H1 (cell line): ENCODE measurements around a stretch of chr13.

- RRBS, result no CpG with 5 or more reads among the region's 5 CpGs
CAGE:
- cytosol, long polyA plus RNA, result no peak
- long polyA plus RNA, result no peak
- nucleus, long polyA plus RNA, result no peak
Observed at GRCh38 chr13:42985789-42986316, 6.2 kb downstream of the EPSTI1 start.

- RRBS, result no CpG with 5 or more reads among the region's 8 CpGs
CAGE:
- cytosol, long polyA plus RNA, result no peak
- long polyA plus RNA, result no peak
- nucleus, long polyA plus RNA, result no peak
Observed at GRCh38 chr13:43045288-43045635, 21.9 kb downstream of the DNAJC15 start.

DNA sequence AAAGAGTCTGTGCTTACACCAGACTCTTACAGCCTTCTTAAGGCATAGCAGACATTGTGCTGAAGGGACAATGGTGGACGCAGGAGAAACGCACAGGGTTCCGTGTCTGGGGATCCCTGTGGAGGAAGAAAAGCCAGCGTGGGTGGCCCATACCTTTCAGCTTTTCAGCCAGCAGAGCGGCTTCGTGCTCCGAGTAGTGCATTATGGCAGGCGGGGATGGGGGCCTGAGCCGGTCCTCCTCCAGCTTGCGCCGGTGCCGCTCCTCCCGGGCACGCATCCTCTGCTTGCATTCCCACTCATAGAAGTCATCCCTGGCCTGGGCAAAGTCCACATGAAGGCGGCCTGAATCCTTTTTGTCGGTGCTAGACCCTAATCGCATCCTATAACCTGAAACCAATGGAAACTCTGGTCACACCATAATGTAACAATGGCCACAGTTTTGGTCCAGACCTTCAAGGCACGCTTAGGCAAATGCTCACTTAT, 332.4 kb downstream of the DNAJC15 start:
- RRBS, result no CpG with 5 or more reads among the region's 18 CpGs
CAGE:
- cytosol, long polyA plus RNA, result no peak
- long polyA plus RNA, result no peak
- nucleus, long polyA plus RNA, result no peak

GRCh38 chr13:43862095-43862864, 17.3 kb downstream of the CCDC122 start:
- RRBS, result no CpG with 5 or more reads among the region's 2 CpGs
CAGE:
- cytosol, long polyA plus RNA, result no peak
- long polyA plus RNA, result no peak
- nucleus, long polyA plus RNA, result start-site peak on the minus strand at chr13:43862222-43862737, 15 reads

GRCh38 chr13:44045141-44045496, 115.9 kb downstream of the SMIM2 start:
- RRBS, result no CpG with 5 or more reads among the region's 3 CpGs
CAGE:
- cytosol, long polyA plus RNA, result no peak
- long polyA plus RNA, result no peak
- nucleus, long polyA plus RNA, result no peak

DNA sequence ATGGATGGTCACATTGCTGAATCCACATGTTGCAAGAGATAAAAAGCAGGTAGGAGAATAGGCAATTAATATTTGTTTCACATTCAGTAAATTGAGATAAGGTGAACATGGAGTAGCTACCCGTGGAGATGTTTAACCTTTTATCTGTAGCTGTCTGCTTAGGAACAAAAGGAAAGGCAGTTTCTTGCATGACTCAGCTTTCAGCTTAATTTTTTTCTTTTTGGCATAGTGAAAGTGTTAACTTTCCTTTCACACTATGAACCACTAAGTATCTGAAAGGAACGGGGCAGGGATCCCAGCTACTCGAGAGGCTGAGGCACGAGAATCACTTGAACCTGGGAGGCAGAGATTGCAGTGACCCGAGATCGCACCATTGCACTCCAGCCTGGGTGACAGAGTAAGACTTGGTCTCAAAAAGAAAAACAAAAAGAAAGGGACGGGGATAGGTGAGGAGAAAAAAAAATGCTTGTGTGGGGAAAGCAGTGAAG, 105.4 kb downstream of the SMIM2 start:
- RRBS, result no CpG with 5 or more reads among the region's 7 CpGs
CAGE:
- cytosol, long polyA plus RNA, result no peak
- long polyA plus RNA, result no peak
- nucleus, long polyA plus RNA, result no peak

DNA sequence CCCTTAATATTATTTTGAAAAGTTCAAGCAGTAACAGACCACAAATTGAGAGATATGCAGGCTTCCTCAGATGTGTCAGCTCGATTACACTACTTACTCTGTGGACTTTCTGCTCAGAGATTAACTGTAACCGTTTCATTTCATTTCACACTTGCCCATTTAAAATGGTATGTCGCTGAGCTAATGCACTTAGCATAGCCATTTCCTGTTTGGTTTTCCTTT, 43.8 kb downstream of the SMIM2 start:
- RRBS, result no CpG with 5 or more reads among the region's 3 CpGs
CAGE:
- cytosol, long polyA plus RNA, result no peak
- long polyA plus RNA, result no peak
- nucleus, long polyA plus RNA, result no peak

DNA sequence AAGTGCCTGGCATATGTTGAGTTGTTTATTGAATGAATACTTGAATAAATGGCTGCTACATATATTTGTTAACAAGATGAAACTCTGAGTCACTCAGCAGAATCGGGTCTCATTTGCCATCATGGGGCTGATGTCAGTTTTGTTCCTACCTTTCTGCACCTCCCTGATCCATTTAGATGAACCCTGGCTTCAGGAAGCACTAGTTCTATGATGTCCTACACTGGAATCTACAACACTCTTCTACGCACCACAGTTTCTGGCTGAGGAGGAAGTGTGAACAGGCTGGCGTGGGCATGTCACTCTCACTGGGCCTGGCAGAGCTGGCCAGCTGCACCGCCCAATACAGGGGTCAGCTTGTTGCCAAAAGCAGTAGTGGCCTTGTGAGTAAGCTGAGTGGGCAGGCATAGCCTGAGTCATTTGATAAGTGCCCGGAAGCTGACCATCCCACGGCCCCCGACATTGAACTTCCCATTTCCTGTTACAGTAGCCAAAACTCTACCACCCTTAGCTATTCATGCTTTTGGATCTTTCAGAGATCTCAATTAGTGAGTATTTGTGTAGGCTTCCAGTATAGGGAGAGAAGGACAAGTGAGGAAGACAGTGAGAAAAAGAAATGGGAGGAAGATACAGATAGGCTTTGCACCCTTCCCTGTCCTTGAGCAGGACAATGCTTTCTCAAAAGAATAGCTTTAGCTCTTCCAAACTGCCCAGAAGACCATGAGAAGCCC, 28.4 kb downstream of the SMIM2 start:
- RRBS, result no CpG with 5 or more reads among the region's 7 CpGs
CAGE:
- cytosol, long polyA plus RNA, result no peak
- long polyA plus RNA, result no peak
- nucleus, long polyA plus RNA, result no peak

DNA sequence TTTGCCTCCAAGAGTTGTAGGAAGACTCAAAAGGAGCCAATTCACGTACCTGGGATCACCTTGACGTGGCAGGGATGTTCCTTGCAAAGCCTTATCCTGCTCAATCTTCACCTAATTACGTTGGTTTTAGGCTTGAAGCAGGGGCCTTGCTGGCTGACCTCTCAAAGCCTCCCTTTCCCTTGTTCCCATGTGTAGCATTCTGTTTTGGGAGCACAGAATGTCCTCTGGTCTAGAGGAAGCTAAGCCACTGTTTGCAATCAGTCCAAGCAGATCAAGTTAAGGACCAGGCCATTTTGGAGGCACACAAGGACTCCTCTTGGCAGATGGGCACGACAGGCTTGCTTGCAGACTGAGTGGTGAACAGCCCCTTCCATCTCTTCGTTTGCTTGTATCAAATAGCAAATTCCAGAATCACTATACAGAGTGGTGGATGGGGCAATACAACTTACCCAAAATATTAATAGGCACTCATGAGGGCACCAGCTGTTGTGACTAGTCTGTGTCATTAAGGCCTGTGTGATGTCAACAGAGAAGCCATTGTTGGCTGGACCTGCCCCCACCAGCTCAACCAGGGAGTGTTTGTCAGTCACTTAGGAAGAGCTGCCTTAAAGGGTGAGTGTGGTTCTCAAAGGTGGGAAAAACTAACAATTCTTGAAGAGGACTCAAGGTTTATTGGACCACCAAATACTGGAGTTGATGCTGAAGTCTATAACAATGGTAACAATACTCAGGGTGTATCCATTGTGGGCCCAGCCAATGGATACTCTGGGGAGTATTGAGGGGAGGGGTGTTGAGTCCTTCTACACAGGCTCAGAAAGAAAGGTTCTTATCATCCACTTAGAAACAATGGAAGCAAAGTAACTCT, 2.9 kb downstream of the SMIM2 start:
- RRBS, result no CpG with 5 or more reads among the region's 5 CpGs
CAGE:
- cytosol, long polyA plus RNA, result no peak
- long polyA plus RNA, result no peak
- nucleus, long polyA plus RNA, result no peak

DNA sequence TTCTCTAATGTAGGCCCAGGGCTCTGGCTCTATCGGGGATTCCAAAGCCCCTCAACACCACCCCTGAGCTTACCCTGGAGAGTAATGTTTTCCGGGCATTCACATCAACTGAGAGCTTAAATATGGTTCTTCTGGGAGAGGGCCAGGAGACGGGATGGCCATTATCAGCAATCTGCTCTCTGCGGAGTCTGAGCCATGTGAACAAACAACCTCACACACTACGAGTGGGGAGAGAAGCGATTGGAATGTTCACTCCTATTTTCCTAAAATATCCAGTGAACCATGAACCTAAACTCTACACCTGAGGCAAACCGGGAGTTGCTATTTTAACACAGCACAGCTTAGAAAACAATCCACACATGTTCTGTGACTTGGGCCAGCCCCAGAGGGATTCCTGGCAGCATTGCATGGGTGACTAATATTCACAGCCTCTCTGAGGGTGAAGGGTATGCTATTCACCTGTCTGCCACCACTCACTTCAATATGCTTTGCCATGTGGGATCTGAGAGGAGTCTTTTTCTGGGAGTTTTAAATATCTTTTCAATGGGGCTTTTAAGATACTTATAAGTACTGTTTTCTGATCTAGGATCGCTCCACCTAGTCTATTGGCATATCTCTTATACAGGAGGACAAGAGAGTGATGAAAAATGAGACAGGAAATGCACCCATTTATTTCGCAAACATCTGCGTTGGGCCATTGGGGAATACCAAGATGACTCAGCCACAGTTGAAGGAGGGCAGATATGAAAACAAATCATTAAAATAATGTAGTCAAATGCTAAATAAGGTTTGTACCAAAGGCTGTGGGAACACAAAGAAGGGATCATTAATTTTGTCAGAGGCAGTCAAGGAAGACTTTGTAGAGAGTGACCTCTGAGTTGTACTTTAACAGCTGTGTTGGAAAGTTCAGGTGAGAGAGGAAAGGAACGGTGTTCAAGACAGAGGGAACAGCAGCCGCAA, 72.5 kb upstream of the SERP2 start:
- RRBS, result no CpG with 5 or more reads among the region's 12 CpGs
CAGE:
- cytosol, long polyA plus RNA, result no peak
- long polyA plus RNA, result no peak
- nucleus, long polyA plus RNA, result no peak

GRCh38 chr13:44351552-44351899, 22.1 kb upstream of the SERP2 start:
- RRBS, result no CpG with 5 or more reads among the region's 5 CpGs
CAGE:
- cytosol, long polyA plus RNA, result no peak
- long polyA plus RNA, result no peak
- nucleus, long polyA plus RNA, result no peak

- RRBS, result no CpG with 5 or more reads among the region's 6 CpGs
CAGE:
- cytosol, long polyA plus RNA, result no peak
- long polyA plus RNA, result no peak
- nucleus, long polyA plus RNA, result no peak
Observed at GRCh38 chr13:44573639-44574779, 2.1 kb downstream of the TSC22D1 start.

GRCh38 chr13:44904826-44905373, 84.4 kb downstream of the NUFIP1 start:
- RRBS, result no CpG with 5 or more reads among the region's 7 CpGs
CAGE:
- cytosol, long polyA plus RNA, result no peak
- long polyA plus RNA, result no peak
- nucleus, long polyA plus RNA, result no peak

GRCh38 chr13:44917546-44918298, 71.5 kb downstream of the NUFIP1 start:
- RRBS, result no CpG with 5 or more reads among the region's 41 CpGs
CAGE:
- cytosol, long polyA plus RNA, result no peak
- long polyA plus RNA, result no peak
- nucleus, long polyA plus RNA, result no peak

DNA sequence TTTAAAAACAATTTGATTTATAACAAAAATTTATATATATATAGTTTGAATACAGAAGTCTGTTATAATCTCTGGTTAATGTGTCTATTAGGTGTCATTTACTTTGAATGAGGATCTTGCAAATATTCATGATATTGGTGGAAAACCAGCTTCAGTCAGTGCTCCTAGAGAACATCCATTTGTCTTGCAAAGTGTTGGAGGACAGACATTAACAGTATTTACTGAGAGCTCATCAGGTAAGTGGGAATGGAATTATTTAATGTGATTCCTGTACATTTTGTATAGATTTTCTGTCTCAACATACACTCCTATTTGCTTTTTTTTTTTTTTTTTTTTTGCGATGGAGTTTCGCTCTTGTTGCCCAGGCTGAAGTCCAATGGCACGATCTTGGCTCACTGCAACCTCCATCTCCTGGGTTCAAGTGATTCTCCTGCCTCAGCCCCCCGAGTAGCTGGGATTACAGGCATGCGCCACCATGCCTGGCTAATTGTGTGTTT, 31.3 kb downstream of the GTF2F2 start:
- RRBS, result no CpG with 5 or more reads among the region's 5 CpGs
CAGE:
- cytosol, long polyA plus RNA, result no peak
- long polyA plus RNA, result no peak
- nucleus, long polyA plus RNA, result no peak

- RRBS, result no CpG with 5 or more reads among the region's 10 CpGs
CAGE:
- cytosol, long polyA plus RNA, result no peak
- long polyA plus RNA, result no peak
- nucleus, long polyA plus RNA, result no peak
Observed at GRCh38 chr13:45242934-45243551, 42.2 kb upstream of the KCTD4 start.

- RRBS, result no CpG with 5 or more reads among the region's 4 CpGs
CAGE:
- cytosol, long polyA plus RNA, result no peak
- long polyA plus RNA, result no peak
- nucleus, long polyA plus RNA, result start-site peak on the minus strand at chr13:45338669-45338674, 29 reads
Observed at GRCh38 chr13:45338499-45339216, 2.3 kb downstream of the TPT1 start.

DNA sequence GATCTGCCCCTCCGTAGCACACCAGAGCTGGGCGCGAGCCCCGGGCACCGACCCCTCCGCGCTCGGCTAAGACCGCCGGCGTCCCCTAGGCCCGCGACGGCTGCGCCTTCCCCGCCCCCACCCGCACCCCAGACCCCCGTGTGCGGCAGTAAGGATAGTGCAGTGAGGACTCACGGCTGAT, 225 bp downstream of the TPT1 start:
- RRBS, result 1% methylated on average over 5 of the region's 20 CpGs
CAGE:
- cytosol, long polyA plus RNA, result no peak
- long polyA plus RNA, result no peak
- nucleus, long polyA plus RNA, result no peak

- RRBS, result no CpG with 5 or more reads among the region's 7 CpGs
CAGE:
- cytosol, long polyA plus RNA, result no peak
- long polyA plus RNA, result no peak
- nucleus, long polyA plus RNA, result no peak
Observed at GRCh38 chr13:45342257-45342772, 1.3 kb upstream of the TPT1 start.

- RRBS, result no CpG with 5 or more reads among the region's 20 CpGs
CAGE:
- cytosol, long polyA plus RNA, result no peak
- long polyA plus RNA, result no peak
- nucleus, long polyA plus RNA, result no peak
Observed at GRCh38 chr13:45383369-45384264, 34.6 kb downstream of the SLC25A30 start.